Zone of skin (tissue), 1 donor: ENCODE results near the genes E2F4, ELMO3, SLC9A5, ZDHHC1, CENPT and DPEP2NB.

- RRBS: 1% methylated on average over 29 of the region's 90 CpGs
Observed at GRCh38 chr16:67029569-67030608, 940 bp downstream of the CBFB start.

DNA sequence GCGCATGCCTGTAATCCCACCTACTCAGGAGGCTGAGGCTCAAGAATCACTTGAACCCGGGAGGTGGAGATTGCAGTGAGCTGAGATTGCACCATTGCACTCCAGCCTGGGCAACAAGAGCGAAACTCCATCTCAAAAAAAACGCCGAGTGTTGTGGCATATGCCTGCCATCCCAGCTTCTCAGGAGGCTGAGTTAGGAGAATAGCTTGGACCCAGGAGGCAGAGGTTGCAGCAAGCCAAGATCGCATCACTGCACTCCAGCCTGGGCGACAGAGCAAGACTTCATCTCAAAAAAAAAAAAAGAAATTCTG, 40.1 kb downstream of the CBFB start:
- RRBS: no CpG with 5 or more reads among the region's 7 CpGs

DNA sequence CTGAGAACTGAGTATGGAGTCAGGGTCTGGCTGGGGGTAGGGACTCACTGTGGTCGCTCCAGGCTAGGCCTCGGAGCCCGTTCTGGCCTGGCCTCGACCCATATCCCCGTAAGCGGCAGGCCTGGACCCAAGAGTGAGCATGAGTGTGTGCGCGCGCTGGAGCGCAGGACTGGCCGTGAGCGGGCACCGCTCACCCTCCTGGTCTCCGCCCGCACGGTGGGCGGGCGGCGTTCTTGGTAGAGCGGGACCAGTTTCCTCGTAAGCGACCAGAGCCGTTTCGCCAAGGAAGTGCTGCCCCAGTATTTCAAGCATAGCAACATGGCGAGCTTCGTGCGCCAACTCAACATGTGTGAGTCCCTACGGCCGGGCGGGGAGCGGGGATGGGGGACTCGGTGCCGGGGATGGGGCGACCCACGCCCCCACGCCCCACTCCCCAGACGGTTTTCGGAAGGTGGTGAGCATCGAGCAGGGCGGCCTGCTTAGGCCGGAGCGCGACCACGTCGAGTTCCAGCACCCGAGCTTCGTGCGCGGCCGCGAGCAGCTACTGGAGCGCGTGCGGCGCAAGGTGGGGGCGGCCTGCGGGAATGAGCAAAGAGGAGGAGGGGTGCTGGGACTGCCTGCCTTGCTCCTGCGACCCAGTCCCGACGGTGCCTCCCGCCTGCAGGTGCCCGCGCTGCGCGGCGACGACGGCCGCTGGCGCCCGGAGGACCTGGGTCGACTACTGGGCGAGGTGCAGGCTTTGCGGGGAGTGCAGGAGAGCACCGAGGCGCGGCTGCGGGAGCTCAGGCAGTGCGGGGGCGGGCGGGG, 940 bp downstream of the HSF4 start:
- RRBS: 21% methylated on average over 7 of the region's 81 CpGs

GRCh38 chr16:67191682-67192553, at the start of gene E2F4:
Gene E2F4 (plus strand): TSS chr16:67192155.
- RRBS: under 1% methylated on average over 18 of the region's 53 CpGs

DNA sequence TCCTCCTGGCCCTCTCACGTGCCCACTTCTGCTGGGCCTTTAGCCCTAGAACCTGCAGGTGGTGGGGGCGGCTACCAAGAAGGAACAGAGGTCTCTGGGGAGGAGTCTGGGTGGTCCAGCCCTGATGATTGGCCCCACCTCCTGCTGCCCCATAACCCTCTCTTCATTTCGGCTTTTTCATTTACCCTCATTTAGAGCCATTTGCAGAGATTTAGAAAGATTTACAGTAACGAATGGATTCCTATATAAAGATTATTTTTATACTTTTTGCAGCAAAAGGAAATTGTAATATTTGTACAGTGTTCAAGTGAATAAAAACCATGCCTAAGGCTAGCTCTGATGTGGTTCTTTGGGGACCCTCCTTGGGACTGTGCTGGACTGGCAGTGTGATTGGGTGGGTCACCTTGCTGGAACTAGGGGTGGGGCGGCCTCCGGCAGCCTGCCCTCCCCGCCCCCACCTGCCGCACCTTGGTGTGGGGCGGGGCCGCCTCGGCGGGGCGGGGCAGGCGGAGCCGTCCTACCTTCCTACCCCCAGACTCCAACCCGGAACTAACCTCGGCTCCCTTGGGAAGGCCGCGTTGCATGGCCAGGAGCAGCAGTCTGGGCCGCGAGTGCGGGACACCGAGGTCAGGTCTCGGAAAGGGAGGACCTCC, at the start of gene ELMO3:
Gene ELMO3, plus strand, starts transcription at position 546 of the 653 bp plus-strand sequence.
- RRBS: 0% methylated on average over 5 of the region's 24 CpGs

DNA sequence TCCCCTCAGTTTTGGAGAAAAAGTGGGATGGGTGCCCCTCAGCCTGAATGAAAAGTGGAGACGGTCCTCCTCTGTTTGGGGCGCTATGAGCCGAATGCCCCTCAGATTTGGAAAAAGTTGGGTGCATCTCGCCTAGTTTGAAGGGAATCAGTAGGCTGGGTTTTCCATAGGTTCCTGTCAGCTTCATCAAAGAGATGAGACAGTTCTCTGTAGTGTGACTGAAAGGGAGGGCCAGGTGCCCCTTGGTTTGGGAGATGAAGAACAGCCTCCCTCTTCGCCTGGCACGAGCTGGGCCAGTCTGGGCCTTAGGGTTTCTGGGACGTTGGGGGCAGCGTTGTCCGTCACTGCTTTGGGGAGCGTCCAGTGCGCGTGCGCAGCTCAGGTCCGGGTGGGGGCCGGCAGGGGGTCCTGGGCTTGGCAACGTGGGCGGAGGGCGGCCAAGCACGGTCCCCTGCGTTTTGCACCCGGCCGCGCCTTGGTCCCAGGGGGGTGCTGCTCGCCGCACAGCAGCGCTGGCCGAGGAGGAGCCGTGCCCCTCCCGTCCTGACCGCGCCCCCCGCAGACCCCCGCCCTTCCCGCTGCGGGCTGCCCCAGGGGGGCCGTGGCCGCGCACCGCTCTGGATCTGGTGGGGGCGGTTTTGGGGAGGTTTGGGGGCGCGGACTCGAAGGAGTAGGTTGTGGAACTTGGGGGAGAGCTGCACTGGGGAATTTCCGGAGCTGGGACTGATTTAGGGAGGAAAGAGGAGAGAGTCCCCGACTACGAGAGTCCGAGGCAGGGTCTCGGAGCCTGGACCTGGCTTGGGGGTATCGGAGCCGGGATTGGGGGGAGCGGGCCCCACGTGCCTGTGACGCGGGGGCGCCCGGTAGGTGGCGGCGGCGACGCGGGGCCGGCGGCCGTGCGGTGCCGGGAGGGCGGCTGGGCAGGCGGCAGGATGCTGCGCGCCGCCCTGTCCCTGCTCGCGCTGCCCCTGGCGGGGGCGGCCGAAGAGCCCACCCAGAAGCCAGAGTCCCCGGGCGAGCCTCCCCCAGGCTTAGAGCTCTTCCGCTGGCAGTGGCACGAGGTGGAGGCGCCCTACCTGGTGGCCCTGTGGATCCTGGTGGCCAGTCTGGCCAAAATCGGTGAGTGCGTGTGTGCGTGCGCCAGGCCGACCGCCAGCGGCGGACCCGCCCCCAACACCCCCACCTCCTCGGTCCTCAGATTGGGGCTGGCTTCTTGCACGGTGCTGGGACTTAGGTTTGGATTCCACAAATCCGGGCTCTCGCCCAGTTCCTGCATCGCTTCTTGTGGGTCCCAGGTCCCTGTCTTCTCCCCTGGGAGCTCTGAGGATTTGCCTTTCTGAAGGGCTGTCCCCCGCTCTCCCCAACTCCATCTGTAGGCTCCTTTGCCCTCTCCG, at the start of gene SLC9A5:
Gene SLC9A5, plus strand, starts transcription at position 897 of the 1,394 bp plus-strand sequence.
- RRBS: 2% methylated on average over 24 of the region's 97 CpGs

DNA sequence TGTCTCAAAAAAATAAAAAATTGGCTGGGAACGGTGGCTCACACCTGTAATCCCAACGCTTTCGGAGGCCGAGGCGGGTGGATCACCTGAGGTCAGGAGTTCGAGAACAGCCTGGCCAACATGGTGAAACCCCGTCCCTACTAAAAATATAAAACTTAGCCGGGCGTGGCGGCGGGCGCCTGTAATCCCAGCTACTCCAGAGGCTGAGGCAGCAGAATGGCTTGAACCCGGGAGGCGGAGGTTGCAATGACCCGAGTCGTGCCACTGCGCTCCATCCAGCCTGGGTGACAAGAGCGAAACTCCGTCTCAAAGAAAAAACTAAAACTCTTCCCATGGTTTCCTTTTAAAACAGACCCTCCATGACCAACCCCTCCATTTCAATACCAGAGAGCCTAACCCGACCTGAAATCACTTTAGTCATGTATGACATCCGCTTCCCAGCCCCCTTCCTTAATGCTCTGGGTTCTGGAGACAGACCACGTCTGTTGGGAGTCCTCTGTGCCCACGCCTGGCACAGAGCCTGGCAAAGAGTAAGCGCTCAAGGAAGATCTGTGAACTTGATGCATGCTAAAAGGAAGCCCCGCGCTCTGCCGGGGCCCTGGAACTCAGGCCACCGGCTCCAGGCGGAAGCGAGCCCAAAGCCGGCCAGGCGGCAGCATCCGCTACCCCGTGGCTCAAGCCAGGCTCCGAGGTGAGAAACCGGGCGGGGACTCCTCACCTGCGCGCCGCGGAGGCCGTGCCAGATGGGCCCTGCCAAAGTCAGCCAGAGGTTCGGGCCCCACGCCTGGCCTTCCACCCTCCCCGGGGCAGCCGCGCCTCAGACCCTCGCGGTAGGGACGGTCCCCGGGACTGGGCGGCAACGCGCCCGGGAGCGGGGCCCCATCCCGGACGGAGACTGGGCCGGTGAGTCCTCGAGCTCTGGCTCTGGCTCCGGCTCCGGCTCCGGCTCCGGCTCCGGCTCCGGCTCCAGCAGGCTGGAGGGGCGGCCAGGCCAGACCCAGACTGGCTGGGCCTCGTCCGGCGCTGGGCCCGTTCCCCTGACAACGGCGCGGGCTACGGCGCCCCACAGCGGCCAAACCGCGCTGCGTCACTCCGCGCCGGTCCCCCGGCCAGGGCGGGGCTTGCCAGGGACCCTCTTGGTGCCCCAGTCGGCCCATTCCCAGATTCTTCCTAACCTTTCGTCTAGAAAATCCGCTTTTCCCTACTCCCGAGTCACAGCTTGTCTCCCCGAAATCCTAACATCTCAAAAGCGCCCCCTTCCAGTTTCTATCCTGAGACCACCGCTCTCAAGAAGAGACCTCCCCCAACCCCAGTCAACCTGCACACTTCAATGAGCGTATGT, at the start of gene ZDHHC1:
Gene ZDHHC1, minus strand, starts transcription at position 1,025 of the 1,342 bp plus-strand sequence.
- RRBS: 1% methylated on average over 36 of the region's 93 CpGs

GRCh38 chr16:67465572-67466161, 15.3 kb downstream of the ATP6V0D1 start:
- RRBS: no CpG with 5 or more reads among the region's 7 CpGs

DNA sequence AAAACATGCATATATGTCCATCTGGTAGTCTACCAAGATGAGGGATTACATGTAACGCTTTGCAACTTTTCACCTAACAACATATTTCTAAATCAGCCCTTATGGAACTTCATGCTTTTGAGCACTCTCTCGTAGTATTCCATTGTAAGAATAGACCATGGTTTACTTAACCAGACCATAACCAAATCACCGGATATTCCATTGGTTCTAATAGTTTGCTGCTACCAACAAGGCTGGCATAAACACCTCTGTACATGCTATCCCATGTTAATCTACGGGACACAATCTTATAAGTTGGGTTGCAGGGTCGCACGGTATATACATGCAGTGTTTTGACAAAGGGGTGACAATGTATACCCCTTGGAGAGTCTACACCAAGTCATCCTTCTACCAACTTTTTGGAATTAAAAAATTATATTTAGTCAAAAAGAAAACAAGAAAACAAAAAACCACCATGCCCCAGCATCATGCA, 11.0 kb downstream of the ATP6V0D1 start:
- RRBS: no CpG with 5 or more reads among the region's 6 CpGs

DNA sequence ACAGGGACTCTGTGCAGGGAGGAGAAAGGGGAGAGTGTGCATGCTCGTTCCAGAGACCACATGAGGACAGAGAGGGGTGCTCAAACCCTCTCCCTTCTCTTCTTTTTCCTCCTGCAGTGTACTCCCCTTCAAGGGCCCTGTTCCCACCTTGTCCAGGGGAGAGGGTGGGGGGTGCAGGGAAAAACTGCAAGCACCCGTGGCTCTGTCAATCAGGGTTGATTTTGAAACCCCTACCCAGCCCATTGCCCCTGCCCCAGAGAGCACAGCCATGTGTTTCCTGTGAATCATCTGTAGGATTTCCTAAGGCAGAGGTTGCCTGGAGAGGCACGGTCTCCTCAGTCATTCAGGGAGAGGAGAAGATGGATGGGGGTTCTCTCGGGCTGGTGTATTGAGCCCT, 3.3 kb upstream of the AGRP start:
- RRBS: no CpG with 5 or more reads among the region's 4 CpGs

GRCh38 chr16:67517587-67518427, 10.8 kb upstream of the RIPOR1 start:
- RRBS: no CpG with 5 or more reads among the region's 14 CpGs

DNA sequence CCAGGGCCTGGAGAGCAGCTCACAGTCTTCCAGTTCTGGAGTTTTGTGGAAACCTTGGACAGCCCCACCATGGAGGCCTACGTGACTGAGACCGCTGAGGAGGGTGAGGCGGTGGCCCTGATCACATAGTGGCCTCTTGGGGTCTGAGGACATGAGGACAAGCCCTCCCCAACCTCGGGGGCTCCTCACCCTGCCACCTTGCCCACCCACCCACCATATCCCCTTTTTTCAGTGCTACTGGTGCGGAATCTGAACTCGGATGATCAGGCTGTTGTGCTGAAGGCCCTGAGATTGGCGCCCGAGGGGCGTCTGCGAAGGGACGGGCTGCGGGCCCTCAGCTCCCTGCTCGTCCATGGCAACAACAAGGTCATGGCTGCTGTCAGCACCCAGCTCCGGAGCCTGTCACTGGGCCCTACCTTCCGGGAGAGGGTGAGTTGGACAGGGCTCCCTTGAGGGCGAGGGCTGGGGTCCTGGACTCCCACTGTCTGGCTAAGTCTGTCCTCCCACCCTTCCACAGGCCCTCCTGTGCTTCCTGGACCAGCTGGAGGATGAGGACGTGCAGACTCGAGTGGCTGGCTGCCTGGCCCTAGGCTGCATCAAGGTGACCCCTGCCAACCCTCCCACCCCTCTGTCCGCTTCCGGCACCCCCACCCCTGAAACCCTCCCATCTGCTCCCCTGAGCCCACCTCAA, 16.7 kb upstream of the CTCF start:
- RRBS: no CpG with 5 or more reads among the region's 20 CpGs

- RRBS: no CpG with 5 or more reads among the region's 16 CpGs
Observed at GRCh38 chr16:67563763-67564272, 1.5 kb downstream of the CTCF start.

- RRBS: 55% methylated on average over 2 of the region's 18 CpGs
Observed at GRCh38 chr16:67685385-67686262, 19.0 kb downstream of the C16orf86 start.

- RRBS: no CpG with 5 or more reads among the region's 7 CpGs
Observed at GRCh38 chr16:67800114-67800767, 6.1 kb downstream of the RANBP10 start.

GRCh38 chr16:67847071-67848188, at the start of gene CENPT:
Gene CENPT (minus strand): TSS chr16:67847693.
- RRBS: 2% methylated on average over 32 of the region's 65 CpGs

DNA sequence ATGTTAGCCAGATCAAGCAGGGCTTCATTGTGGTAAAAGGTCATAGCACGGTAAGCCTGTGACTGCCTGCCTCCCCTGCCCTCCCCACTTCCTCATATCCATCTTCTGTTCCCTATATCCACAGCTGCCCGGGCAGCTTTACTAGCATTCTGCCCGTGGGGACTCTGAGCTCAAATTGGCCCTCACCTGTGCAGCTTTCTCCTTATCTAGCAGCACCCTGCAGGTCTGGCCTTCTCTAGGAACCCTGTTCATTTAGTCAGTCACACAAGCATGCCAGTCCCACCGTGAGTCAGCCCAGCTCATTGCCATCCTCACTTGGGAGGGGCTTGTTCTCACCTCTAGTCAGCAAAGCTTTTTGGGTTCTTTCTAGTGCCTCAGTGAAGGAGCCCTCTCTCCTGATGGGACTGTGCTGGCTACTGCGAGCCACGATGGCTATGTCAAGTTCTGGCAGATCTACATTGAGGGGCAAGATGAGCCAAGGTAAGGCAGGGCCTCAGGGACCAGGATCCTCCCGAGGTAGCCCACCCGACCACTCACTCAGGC, 5.0 kb downstream of the EDC4 start:
- RRBS: no CpG with 5 or more reads among the region's 8 CpGs

DNA sequence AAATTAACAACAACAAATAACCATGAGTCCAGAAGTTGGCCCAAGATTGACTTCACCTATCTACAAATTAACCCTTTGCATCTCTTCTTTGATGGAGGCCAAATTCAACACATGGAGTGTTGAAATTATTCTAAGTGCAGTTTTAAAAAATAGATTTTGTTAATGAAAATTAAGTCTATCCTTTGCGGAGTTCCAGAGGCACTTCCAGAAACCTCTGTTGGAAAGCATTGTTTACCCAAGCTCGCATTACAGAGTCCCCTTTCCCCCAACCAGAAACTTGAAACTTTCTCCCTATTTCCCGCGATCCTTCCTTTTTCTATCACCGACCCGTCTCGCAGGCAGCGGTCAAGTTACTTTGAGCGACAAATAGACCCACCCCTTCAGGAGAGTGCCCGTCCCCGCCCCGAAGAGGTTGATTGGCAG, 326 bp upstream of the PSKH1 start:
- RRBS: no CpG with 5 or more reads among the region's 12 CpGs

- RRBS: 11% methylated on average over 14 of the region's 78 CpGs
Observed at GRCh38 chr16:67935080-67936235, 1.2 kb downstream of the PSMB10 start.

GRCh38 chr16:68015575-68016014, at the start of gene DPEP2NB:
Gene DPEP2NB (minus strand): TSS chr16:68015911.
- RRBS: no CpG with 5 or more reads among the region's 8 CpGs